Metanephros (tissue), 2 donors: ENCODE measurements around the gene DIP2A.

- RAMPAGE, long total RNA = no peak
Measured at GRCh38 chr21:46458768-46459259, at the start of gene DIP2A. Gene DIP2A (plus strand): TSS chr21:46458891.

- RAMPAGE, long total RNA = no peak
Measured at GRCh38 chr21:46459466-46460259, 972 bp downstream of the DIP2A start.

DNA sequence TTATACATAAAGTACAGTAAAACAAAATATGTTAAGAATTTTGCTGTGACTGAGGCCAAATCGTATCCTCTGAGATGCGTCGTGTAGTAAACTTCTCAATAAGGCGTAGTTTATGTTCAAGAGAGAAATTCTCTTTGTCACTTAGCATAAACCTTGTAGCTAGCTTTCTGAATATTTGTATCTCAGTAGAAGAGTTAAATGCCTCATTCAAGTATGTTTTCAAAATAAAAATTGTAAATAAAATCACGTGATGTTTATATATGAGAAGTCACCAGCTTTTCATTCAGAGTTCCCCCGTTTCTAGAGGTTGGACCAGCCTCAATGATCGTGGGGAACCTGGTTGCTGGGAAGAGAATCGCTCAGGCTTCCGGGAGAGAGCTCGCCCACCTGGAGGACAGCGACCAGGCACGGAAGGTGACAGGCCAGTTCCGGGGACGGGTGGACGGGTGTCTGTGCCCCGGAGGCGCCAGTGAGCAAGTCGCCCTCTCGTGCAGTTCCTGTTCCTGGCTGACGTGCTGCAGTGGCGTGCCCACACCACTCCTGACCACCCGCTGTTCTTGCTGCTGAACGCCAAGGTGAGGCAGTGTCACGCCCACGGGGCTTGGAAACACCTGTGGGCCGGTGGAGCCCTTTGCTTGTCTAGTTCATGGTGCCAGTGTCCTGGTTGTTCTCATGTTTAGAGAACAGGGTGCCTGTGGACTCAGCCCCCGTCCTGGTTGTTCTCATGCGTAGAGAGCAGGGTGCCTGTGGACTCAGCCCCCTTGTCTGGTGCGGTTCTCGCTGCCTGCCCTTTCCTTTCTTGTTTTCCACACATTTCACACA is 53.3 kb downstream of the S100B start:
- RAMPAGE, long total RNA = no peak

DNA sequence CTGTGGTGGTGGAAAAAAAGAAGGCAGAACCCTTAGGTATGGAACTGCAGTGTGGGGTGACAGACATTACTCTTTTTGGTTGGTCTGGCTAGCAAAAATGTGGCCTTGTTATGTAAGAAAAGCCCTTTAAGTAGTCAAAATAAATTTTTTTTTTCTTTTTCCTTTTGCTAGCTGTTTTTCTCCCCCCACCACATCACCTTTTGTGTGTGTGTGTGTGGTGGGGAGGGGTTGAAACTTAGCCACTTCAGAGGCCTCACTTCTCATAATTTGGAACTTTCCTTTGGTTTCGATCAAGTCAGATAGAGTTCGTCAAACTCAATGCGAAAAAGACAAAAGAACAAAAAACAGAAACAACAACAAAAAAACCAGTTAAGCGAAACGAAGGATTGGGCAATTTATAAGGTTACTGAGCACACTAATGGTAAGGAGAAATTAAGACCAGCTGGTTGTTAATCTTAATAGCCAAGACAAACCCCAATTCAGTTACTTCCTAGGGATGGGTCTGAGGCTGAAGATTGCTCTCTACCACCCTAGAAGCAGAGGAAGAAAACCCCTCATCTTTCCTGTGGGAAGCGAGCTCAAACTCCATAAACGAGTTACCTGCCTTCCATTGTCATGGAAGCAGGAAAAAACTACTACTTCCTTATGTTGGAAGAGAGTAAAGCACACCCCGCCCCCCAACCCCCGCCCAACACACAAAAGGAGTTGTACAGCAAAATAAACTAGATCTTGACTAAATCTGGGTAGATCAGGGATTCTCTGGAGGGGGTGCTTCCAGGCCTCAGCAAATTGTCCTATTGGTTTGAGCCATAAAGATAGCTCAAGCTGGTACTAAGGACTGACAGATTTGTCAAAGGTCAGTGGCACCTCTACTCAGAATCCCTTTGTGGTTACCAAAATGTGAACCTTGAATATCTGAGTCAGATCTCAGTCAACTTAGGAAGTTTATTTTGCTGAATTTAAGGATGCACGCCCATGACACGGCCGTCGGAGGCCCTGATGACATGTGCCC is 1.6 kb upstream of the PRMT2 start:
- RAMPAGE, long total RNA = no peak